ENCODE measurements around a stretch of chr7.

- PRO-cap, result no peak
These were observed 29.3 kb downstream of the LSMEM1 start for GRCh38 chr7:112509732-112510876.

DNA sequence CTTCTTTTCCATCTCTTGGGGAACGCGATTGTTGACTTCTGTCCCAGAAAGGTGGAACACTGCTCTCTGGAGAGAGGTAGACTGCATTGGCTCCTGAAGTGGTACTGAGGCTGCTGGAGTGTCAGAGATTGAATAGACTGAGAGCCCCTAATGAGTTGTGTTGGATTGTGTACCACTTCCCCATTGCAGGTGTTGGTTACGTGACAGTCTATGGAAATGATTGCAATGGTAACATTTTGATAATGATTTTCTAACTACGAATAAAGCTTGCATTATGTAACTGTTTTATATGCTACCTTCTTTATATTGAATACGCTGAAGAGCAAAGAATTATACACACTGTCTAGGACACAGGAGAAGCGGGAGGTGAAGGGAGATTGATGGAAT is 1.0 kb upstream of the BMT2 start:
- PRO-cap, result no peak

DNA sequence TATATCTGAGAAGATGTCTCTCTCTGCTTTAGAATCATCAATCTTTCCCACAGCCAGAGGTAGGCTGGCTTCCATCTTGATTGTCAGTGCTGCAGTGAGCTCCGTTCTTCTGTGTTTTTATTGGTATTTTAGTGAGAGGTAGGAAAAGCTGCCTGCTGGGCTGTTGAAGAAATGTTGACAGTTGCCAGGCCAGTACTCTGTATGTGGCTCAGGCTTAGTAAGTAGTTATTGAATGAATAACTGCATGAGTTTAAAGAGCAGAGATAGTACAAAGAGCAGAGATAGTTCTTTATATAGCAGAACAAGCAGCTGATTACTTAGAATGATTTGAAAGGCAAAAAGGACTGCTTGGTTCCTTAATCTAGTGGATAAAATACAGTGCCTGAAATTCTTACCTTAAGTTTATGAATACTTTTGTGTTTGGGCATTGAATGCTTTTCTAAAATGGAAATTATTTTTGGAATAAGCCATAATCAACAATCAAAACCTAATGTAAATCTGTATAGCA is 46.1 kb upstream of the BMT2 start:
- PRO-cap, result no peak

DNA sequence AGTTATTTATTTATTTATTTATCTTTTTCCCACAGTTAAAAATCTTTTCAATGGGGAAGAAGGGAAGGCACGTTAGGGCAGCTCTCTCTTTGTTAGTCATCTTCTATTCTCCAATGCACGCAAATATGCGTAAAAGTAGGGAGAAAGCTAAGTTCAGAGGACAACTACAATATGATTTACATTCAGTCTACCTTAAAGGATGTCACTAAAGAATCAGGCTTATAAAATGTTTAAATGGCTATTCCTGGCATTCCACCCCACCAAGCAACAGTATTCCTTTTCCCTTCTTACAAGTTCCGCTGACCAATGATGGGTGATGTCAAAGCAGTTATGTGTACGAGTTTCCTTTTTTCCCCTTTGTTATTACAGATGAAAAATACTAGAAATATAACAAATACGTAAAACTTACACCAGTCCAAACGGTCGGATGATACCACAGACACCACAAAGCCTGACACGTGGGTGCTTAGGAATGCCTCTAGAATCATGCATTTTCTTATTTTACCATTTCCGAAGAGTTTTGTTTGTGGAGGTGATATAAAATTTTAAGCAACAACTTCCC is 485 bp upstream of the GPR85 start:
- PRO-cap, result no peak

- PRO-cap, result no peak
These were observed 145.3 kb upstream of the SMIM30 start for GRCh38 chr7:113263527-113264203.

DNA sequence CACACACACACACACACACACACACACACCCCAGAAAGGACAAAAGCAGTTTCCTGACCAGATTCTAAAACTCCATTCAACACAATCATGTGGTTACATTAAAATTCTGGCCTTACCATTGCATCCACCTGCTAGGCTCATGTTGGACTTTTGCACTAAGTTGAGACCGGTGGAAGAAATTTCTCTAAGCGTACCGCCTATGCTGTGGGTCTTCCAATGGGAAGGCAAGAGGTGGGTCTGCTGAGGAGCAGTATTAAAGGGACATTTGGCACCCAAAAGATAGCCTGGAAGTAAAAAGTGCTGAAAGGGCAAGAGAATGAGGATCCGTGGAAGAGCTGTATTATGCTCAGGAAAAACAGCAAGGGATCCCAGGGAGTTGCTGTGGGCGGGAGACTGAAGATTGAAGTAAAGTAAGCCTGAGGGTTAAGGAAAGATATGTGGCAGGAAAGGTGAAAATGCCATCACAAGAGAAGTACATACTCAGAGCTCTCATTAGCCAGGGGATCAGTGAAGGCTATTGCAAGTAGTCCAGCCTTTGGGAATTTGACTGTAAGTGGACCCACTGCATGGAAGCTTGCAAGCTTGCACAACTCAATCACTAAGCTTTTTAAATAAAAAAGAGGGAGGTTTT is 5.2 kb downstream of the FOXP2 start:
- PRO-cap, result no peak

- PRO-cap, result no peak
These were observed 22.9 kb downstream of the MDFIC start for GRCh38 chr7:114944761-114945260.

DNA sequence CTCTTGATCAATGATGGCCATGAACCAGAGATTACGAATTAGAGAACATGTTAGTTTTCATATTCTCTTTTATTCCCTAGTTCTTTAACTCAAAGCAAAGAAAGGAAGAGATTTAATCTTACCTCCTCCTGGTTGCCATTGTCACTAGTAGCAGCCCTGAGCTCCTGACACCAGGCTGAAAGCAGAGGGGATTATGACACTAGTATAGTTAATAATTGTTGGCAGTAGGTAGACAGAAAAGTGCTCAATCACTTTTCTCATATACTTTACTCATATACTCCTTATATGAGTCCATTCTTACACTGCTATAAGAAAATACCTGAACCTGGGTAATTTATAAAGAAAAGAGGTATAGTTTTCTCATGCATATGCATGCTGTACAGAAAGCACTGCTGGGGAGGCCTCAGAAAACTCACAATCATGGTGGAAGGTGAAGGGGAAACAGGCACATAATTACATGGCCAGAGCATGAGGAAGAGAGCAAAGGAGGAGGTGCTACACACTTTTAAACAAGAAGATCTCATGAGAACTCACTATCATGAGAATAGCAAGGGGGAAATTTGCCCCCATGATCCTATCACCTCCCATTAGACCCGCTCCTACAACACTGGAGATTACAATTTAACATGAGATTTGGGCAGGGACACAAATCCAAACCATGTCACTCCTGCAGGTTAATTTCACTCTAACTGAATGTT is 39.5 kb downstream of the MDFIC start:
- PRO-cap, result no peak

- PRO-cap, result no peak
These were observed 50.7 kb upstream of the TES start for GRCh38 chr7:116159640-116160052.

- PRO-cap, result no peak
These were observed 129.8 kb downstream of the TES start for GRCh38 chr7:116340046-116340715.

- PRO-cap, result no peak
These were observed 53.1 kb upstream of the CAV2 start for GRCh38 chr7:116446401-116446925.

- PRO-cap, result no peak
These were observed 6.6 kb downstream of the CAV2 start for GRCh38 chr7:116505728-116507018.

GRCh38 chr7:116527890-116528775 is 3.3 kb downstream of the CAV1 start:
- PRO-cap, result no peak

- PRO-cap, result no peak
These were observed 592 bp downstream of the CAPZA2 start for GRCh38 chr7:116862699-116863658.

GRCh38 chr7:116920427-116921235 is 32.7 kb upstream of the ST7 start:
- PRO-cap, result no peak

- PRO-cap, result no peak
These were observed 17.6 kb downstream of the CPED1 start for GRCh38 chr7:121005941-121006678.

GRCh38 chr7:121019048-121019598 is 30.6 kb downstream of the CPED1 start:
- PRO-cap, result no peak

- PRO-cap, result no peak
These were observed 74.2 kb downstream of the CPED1 start for GRCh38 chr7:121062525-121063376.

GRCh38 chr7:121076275-121077614 is 88.2 kb downstream of the CPED1 start:
- PRO-cap, result no peak

DNA sequence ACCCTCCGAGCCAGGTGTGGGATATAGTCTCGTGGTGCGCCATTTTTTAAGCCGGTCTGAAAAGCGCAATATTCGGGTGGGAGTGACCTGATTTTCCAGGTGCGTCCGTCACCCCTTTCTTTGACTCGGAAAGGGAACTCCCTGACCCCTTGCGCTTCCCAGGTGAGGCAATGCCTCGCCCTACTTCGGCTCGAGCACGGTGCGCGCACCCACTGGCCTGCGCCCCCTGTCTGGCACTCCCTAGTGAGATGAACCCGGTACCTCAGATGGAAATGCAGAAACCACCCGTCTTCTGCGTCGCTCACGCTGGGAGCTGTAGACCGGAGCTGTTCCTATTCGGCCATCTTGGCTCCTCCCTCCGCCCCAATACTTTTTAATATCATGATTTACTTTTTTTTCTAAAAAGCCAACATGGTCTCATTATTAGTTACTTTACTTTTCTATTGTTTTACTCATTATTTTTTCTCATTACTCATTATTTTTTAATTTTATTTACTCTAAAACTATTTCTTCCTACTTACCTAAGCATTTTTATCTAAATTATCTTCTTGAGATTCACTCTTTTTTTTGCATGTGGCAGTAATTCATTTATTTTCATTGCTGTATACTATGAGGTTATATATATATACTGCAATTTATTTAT is 19.8 kb downstream of the FEZF1 start:
- PRO-cap, result no peak

Data from mesothelial cell of epicardium (in vitro differentiated cells).